RPMI7951 (cell line): ENCODE data around the genes AKAP8, OR10H5, OR10H4 and FAM32A.

- RAMPAGE, long total RNA, result no peak
Measured at GRCh38 chr19:15378386-15378774, 1.2 kb downstream of the AKAP8 start.

GRCh38 chr19:15379558-15380277, at the start of gene AKAP8:
Gene AKAP8, minus strand, starts transcription at chr19:15379787.
- RAMPAGE, long total RNA, result no peak

DNA sequence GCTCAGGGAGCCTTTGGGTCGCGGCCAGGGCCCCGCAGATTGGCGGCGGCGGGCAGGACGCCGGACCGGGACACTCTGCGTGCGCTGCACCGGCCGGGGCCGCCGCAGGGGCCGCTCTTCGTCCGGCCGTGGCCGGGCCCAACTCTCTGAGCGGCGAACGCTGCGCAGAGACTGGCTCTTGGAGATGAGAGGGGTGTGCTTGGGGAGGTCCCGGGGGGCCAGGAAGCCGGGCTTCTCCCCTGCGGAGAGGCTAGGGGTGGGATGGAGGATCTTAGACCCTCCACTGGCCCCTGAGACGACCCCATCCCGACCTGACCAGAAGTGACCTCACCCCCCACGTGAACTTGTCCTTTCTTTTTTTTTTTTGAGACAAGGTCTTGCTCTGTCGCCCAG, 3.5 kb upstream of the WIZ start:
- RAMPAGE, long total RNA, result no peak

- RAMPAGE, long total RNA, result no peak
Measured at GRCh38 chr19:15787409-15787735, at the start of gene OR10H5. Gene OR10H5, plus strand, starts transcription at chr19:15787661.

GRCh38 chr19:15869047-15869751, 28.7 kb downstream of the CYP4F2 start:
- RAMPAGE, long total RNA, result no peak

GRCh38 chr19:15948581-15949304, at the start of gene OR10H4:
Gene OR10H4, plus strand, starts transcription at chr19:15949008.
- RAMPAGE, long total RNA, result no peak

DNA sequence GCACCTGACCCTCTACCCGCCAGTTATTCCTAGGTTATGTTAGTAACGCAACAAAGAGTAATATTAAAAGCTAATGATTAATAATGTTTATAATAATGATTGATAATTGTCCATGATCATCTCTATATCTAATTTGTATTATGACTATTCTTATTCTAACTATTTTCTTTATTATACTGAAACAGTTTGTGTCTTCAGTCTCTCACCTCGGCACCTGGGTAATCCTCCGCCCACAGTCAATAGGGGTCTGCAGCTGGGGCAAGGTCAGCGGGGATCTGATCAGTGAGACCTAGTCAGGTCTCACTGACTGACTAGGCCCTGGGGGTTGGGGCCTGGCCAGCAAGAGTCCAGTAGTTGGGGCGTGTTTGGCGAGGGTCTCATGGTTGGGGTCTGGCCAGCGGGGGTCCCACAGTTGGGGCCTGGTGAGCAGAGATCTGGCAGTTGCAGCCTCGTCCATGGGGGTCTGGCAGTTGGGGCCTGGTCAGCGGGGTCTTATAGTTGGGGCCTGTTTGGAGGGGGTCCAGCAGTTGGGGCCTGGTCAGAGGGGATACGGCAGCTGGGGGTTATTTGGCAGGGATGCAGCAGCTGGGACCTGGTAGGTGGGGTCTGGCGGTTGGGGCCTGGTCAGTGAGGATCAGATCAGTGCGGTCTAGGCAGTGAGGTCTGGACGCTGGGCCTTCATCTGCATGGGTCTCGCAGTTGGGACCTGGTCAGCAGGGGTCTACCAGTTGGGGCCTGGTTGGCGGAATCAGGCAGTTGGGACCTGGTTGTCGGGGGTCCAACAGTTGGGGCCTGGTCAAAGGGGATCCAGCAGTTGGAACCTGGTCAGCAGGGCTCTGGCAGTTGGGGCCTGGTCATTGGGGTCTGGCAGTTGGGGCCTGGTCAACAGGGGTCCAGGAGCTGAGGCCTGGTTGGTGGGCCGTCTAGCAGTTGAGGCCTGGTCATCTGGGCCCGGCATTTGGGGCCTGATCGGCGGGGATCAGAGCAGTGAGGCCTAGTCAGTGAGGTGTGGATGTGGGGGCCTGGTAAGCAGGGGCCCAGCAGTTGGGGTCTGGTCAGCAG, 61.2 kb upstream of the TPM4 start:
- RAMPAGE, long total RNA, result no peak

DNA sequence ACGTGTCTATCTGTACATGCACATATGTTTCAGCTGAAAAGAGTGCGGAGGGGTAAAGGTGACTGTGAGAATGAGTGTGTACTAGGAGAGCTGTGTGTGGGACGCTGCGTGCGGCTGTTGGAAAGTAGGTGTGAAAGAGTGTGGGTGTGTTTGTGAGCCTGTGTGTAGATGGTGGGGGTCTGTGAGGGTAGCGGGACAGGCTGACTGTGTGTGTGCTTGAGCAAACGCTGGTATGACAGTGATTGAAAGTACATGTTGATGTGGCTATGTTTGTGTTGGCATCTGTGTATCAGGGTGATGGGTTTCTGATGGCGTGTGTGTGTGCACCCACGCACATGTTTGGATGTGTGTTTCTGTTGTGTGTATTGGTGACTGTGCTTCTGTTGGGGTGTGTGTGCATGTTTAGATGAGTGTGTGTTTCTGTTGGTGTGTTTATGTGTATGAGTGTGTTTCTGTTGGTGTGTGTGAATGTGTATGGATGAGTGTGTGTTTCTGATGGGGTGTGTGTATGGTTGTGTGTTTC, 7.4 kb upstream of the TPM4 start:
- RAMPAGE, long total RNA, result no peak

- RAMPAGE, long total RNA, result no peak
Measured at GRCh38 chr19:16072058-16072650, 4.1 kb upstream of the TPM4 start.

GRCh38 chr19:16112460-16113114, 898 bp downstream of the RAB8A start:
- RAMPAGE, long total RNA, result no peak

DNA sequence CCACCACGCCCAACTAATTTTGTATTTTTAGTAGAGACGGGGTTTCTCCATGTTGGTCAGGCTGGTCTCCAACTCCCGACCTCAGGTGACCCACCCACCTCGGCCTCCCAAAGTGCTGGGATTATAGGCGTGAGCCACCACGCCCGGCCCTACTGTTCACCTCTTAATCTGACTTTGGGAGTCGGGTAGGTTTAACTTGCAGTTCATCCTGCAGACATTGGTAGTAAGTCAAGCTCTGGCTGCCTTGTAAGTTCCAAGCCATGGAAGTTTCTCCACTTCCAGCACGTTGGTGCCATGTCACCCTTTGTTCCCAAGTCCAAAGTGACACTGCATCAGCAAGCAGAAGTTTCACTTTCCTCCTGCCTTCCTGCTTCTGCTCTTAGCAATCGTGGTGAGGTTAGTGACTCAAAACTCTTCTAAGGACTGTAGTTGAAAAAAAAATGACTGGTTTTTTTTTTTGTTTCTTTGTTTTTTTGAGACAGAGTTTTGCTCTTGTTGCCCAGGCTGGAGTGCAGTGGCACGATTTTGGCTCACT, 7.7 kb downstream of the RAB8A start:
- RAMPAGE, long total RNA, result no peak

DNA sequence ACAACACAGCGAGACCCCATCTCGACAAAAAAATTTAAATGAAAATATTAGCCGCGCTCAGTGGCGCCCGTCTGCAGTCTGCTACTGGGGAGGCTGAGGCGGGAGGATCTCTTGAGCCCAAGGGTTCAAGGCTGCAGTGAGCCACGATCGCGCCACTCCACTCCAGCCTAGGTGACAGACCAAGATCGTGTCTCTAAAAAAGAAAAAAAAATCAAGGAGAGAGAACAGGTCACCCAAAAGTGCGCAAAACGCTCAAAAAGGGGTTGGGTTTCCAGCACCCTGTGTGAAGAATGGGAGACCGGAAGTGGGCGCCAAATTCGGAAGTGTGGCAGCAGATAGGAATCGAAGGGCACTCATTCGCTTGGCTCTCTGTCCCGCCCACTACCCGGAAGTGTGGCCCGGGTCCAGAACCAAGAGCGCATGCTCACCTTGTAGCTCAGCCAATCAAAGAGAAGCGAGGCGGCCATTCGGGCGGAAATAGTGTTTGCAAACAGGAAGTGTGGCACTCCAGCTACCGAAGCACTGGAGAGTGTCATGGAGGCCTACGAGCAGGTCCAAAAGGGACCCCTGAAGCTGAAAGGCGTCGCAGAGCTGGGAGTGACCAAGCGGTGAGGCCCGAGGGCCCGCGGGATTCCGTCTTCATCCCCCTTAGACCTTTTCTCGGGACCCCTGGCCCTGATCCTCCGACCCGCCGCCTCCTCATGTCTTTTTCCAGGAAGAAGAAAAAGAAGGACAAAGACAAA, at the start of gene FAM32A:
Gene FAM32A, plus strand, starts transcription at position 502 of the 743 bp plus-strand sequence.
- RAMPAGE, long total RNA, result start-site peak on the plus strand centred at position 516 of the sequence, 20 bp wide, 29 and 28 reads in 2 replicates

GRCh38 chr19:16203175-16203812, 5.6 kb downstream of the AP1M1 start:
- RAMPAGE, long total RNA, result no peak

GRCh38 chr19:16206201-16207426, 8.9 kb downstream of the AP1M1 start:
- RAMPAGE, long total RNA, result no peak

- RAMPAGE, long total RNA, result no peak
Measured at GRCh38 chr19:16247184-16248062, 49.7 kb downstream of the AP1M1 start.

- RAMPAGE, long total RNA, result no peak
Measured at GRCh38 chr19:16327525-16328307, 3.1 kb downstream of the KLF2 start.

DNA sequence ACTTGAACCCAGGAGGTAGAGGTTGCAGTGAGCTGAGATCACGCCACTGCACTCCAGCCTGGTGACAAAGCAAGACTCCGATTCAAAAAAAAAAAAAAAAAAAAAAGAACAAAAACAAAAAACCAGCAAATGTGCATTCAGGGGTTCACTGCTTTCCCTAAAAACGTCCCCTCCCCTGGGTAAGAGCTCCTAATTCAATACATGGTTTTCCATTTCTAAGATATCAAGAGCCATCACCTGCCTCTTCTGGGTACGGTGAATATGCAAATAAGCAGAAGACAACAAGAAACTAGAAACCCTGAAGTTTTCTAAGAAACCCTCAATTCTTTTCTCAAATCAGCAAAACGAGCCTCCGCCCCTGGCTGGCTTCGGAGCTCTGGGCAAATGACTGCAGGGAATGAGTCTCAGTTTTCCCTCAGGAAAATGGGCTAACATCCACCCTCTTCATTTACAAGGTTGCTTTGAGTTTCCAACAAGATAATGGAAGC, 26.4 kb downstream of the KLF2 start:
- RAMPAGE, long total RNA, result no peak

- RAMPAGE, long total RNA, result no peak
Measured at GRCh38 chr19:16371142-16372416, 47.0 kb downstream of the KLF2 start.

DNA sequence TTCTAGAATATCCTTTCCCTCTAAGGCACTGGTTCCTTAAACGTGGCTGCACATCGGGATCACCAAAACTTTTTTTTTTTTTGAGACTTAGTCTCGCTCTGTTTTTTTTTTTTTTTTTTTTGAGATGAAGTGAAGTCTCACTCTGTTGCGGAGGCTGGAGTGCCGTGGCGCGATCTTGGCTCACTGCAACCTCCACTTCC, 9.5 kb upstream of the EPS15L1 start:
- RAMPAGE, long total RNA, result no peak

DNA sequence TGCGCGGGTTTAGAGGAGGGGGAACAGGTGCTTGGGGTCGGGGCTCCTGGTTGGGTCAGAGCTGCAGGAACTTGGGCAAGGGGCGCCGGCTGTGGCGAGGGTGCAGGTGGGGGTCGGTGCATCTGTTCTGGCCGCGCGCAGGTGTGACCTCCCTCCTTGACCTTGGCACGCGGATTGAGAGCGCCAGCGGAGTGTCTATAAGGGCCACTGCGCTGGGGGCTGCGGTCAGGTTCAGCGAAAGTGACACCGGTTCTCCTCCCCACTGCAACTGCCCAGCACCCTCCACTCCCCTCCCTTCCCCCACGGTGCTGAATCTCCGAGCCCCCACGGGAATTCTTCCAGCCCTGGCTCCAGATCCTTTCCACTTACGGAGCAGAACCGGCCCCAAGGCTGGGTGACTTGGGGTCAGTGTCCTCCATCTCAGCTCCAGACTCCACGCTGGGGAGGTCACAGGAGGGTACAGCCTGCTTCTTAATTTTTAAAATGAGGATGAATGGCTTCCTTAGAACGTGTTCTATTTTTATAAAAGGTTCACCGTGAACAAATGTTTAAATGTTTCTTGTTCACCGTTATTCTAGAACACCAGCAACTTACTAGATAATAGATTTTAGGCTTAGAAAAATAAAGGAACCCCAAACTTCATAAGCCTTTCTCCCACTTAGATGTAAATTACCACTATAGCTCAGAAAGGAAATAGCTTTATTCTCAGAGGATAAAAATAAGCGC, 797 bp downstream of the TMEM38A start:
- RAMPAGE, long total RNA, result no peak